Paraaortic lymph node (tissue), 1 donor: ENCODE data around the genes RNF217 and HINT3.

DNA sequence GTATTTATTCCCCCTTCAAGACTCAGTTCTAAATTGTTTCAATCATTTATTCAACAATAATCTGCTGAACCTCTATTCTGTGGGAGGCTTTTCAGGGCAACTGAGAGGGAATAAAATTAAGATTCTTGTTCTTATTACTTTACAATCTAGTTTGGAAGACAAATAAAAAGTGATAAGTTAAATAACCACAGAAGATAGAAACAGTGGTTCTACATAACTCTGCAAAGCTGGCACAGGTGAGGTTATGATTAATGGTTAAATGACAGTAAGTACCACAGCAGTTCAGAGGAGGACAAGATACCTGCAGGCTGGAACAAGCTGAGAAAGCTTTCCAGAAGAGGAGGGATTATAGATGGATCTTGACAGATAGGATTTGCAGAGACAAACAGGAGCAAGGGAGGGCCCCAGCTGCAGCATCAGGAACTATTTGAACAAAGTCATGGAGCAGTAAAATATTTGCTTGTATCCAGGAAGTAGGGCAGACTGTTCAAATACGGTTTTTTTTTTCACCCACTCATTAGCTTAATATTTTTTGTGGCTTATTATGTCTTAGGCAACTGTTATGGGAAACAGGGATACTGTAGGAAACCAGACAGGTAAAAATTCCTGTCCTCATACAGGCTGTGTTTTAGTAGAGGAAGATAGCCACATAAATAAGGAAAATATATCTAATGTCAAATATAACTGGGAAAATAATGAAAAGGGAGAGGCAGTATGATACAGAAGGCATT lies 144.4 kb upstream of the MAN1A1 start:
- PRO-cap, result no peak

DNA sequence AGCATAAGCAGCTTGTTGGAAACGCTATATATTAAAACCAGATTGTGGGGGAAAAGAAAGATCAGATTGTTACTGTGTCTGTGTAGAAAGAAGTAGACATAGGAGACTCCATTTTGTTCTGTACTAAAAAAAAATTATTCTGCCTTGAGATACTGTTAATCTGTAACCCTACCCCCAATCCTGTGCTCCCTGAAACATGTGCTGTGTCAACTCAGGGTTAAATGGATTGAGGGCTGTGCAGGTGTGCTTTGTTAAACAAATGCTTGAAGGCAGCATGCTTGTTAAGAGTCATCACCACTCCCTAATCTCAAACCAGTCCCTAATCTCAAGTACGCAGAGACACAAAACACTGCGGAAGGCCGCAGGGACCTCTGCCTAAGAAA lies 402.9 kb downstream of the TBC1D32 start:
- PRO-cap, result no peak

DNA sequence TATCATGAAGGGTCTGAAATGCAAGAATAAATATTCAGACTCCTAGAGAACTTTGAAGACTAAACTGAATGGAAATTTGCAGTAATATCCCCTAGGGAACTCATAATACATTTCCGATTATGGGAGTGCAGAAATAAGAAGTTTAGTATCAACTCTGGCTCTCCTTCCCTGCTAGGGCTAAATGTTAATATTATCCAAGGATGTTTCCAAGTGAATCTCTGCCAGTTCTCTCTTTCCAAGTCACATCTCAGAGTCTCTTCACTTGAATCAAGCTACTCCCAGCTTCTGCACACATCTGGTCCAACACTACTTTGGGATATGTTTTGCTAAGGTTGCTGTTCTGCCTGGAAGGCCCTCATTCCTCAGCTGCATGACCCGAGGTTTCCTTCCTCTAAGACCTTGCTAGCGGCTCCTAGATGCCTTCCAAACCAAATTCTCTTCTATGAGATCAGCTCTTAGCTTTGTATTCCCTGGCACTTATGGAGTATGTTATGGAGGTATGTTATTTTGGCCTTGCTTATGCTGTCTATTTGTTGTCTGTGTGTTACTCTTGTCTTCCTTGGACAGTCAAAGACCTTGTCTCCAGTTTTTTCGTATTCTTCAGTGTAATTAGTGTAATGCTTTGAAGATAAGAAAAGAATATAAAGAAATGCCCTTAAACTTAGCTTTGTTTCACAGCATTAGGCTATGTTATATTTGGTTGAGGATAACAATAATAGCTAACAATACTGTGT lies 331.8 kb downstream of the GJA1 start:
- PRO-cap, result no peak

- PRO-cap, result no peak
Observed at GRCh38 chr6:122128149-122128959, 271.1 kb upstream of the HSF2 start.

DNA sequence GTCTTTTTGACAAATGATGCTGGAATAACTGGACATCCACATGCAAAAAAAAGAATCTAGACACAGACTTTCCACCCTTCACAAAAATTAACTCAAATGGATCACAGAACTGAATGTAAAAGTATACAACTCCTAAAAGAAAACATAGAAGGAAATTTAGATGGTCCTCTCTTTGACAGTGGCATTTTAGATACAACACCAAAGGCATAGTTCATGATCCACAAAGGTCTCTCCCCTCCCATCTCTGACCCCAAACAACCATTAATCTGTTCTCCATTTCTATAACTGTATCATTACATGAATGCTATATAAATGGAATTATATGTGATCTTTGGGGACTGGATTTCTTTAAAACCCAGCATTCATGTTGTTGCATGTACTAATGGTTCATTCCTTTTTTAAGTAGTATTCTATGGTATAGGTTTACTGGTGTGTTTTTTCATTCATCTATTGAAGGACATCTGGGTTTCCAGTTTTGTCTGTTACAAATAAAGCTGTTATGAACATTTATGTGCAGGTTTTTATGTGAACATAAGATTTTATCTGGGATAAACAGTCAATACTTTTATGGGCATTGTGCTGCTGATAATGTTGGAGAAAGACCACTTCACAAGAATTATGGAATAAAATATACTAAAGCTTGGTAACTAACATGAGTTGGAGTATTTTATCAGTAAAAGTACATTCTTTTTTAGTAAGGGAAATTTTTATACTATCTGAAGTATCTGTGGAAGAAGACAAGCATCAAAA lies 29.1 kb downstream of the SERINC1 start:
- PRO-cap, result no peak

- PRO-cap, result no peak
Observed at GRCh38 chr6:122753555-122754064, 25.9 kb upstream of the FABP7 start.

GRCh38 chr6:122788155-122788612 lies 874 bp upstream of the SMPDL3A start:
- PRO-cap, result no peak

GRCh38 chr6:123441784-123442239 lies 194.9 kb downstream of the TRDN start:
- PRO-cap, result no peak

- PRO-cap, result bidirectional peak, plus-strand start at chr6:124961995, minus-strand start at chr6:124961895; bidirectional peak, plus-strand start at chr6:124962485, minus-strand start at chr6:124962204
Observed at GRCh38 chr6:124961700-124962554, at the start of gene RNF217. RNF217 (plus strand) TSS chr6:124962437.

- PRO-cap, result no peak
Observed at GRCh38 chr6:124980919-124981748, 18.9 kb downstream of the RNF217 start.

DNA sequence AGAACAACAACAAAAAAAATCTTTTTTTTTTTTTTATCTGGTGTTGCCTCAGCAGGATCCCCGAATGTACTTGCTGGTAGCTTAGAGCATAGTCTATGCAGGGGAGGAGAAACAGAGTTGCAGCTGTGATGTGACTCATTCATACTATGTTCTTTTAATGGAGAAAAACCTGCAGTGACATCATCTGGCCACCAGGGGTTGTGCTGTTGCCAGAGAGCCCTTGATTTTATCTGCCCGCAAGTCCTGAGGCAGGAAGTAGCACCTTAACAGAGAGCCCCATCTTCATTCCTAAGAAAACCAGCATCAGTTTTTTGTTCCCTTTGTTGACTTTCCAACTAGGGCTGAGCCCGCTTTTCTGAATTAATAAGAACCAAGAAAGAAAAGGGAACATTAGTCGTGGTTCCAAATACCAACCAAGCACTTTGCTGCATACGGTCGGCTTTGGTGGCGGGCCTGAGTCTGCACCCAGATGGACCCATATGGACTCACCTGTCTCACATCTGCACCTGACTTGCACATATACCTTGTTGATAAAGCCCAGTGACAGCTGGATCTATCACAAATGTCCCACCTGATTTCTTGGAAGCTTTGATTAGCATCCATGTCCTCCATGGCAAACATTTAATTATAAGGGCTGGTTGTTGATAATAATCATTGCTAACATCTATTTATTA lies 38.9 kb downstream of the TPD52L1 start:
- PRO-cap, result no peak

DNA sequence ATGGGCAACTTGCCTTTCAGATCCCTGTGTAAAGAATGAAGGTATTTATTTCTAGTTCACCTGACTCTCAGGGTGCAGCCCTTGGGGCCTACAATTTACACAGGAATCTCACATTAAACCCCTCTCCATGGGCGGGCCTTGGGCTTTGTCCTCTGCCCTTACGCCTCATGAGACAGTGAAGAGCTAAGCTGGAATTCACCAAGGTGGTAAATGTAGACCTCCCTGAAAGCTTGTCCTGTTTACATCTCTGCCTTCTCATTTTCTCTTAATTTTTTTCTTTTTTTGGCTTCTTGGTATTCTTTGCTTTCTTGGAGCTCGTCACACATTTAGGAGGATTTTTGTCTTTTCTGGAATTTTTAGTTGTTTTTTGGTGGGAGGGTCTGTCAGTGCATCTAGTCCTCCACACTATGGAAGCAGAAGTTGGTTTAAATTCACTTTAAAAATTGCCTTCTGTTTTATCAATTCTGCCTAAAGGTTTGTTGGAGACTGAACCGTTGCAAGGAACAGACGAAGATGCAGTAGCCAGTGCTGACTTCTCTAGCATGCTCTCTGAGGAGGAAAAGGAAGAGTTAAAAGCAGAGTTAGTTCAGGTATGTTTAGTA lies 66.1 kb downstream of the TPD52L1 start:
- PRO-cap, result no peak

- PRO-cap, result no peak
Observed at GRCh38 chr6:125357571-125358078, 55.9 kb upstream of the HDDC2 start.

- PRO-cap, result no peak
Observed at GRCh38 chr6:125750273-125750769, 889 bp downstream of the HEY2 start.

DNA sequence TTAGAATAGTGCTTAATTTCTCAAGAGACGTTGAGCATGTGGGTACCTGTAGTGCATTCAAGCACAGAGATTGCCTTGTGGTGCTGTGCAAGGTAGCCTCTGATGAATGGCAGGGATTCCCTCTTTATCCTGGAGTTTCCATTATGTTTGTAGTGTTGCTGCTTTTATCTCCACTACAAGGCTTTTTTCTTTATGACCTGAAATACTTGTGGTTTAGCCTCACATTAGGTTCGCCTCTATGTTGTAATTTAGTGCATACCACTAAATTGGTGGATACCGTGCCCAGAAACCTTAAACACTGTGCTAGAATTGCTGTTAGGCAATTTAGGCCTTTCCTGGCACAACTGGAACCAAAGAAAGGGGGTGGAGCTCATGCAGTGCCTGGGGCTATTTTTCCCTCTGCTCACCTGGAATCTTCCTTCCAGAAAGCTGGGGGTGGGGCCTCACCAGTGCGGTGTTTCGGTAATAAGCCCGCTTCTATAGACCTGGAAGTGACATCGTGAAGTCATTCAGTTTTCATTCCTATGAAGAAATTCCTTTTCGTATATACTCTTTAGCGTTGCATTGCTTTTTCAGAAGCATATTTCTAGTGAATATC lies 76.8 kb downstream of the NCOA7 start:
- PRO-cap, result no peak

DNA sequence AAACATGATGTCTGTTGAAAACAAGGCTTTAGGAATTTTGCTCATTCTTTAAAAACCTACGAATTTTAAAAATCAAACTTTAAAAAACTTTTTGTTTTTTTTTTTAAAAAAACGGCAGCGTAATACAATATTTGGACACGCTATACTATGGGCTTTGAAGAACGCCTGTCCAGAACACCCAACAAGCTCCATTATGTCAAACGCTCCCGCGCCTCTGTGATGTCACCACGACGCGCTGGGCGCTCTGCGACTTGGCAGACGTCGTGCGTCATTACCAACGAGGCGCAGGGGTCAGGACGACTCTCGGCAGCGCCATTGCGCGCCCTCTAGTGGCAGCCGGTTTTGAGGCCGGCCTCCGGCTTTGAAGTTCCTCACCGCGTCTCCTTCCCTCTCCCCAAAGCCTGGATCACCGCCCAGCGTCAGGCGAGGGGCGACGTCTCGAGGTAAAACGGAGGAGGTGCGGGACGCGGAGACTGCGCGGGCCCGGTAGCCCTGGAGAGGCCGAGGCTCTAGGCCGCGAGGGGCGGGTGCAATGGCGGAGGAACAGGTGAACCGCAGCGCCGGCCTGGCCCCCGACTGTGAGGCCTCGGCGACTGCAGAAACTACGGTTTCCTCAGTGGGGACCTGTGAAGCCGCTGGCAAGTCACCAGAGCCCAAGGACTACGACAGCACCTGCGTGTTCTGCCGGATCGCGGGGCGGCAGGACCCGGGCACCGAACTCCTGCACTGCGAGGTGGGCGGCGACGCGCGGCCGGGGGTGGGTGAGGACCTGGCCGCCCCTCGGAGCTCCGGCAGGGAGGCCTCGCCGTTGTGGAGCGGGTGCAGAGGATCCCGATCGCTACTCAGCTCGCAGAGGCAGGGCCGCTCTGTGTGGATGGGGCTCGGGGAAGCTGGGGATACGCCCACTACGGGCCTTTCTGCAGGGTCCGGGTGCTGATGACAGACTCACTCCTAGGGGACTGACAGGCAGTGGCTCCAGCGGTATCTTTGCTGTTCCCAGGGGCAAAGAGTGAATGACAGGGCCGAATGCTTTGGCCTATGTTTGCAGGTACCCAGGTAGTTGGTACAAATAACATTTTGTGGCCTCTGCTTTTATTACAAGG lies at the start of gene HINT3:
Gene HINT3 (plus strand): TSS at position 325 of the 1,103 bp plus-strand sequence.
- PRO-cap, result bidirectional peak, plus-strand start at position 280 of the sequence, minus-strand start at position 193 of the sequence; bidirectional peak, plus-strand start at position 942 of the sequence, minus-strand start at position 844 of the sequence

DNA sequence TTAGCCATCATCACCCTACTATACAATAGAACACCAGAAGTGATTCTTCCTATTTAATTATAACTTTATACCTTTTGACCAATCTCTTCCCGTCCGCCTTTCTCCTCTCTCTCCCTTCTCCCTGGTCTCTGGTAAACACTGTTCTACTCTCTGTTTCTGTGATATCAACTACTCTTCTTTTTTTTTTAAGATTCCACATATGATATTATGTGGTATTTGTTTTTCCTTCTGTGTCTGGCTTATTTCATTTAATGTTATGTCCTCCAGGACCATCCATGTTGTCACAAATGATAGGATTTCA lies 19.9 kb upstream of the CENPW start:
- PRO-cap, result no peak

DNA sequence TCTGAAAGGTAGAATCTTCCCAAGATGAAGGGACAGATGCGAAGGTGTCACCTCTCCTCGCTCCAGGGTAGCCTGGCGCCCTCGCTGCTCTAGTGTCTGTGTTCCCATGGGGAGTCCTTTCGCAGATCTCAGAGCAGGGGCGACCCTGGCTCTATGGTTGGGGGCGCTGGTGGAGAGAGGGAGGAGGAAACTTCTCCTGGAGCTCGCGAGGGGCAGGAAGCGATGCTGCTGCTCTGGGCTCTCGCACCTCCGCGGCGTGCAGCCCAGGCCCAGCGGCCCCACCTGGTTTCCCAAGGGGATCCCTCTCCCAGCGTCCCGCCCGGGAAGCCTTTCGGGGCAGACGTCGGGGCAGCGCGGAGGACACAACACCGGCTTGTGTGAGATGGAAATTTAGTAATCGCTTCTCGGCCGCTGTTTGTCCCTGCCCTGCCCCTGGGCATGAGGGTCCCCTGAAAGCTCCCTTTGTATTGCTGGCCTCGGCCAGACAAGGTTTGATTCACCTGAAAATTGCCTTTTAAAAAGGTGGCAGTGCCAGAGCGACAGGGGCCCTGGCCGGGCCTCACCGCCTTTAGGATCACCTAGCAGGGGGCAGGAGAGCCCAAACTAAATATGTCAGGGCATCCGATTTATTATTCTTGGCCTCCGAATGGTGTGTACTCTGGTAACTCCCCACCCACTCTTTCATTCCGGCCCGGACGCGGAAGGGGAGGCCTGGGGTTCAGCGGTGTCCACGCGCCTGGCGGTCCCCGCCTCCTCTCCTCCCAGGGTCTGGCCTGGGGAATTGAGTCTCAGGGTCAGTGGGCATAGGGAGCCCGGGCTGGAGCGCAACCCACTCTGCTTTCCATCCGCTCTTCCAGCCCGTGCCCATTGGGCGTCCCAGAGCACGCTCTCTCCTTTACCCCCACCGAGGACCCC lies 2.0 kb downstream of the RSPO3 start:
- PRO-cap, result bidirectional peak, plus-strand start at position 806 of the sequence, minus-strand start at position 580 of the sequence

DNA sequence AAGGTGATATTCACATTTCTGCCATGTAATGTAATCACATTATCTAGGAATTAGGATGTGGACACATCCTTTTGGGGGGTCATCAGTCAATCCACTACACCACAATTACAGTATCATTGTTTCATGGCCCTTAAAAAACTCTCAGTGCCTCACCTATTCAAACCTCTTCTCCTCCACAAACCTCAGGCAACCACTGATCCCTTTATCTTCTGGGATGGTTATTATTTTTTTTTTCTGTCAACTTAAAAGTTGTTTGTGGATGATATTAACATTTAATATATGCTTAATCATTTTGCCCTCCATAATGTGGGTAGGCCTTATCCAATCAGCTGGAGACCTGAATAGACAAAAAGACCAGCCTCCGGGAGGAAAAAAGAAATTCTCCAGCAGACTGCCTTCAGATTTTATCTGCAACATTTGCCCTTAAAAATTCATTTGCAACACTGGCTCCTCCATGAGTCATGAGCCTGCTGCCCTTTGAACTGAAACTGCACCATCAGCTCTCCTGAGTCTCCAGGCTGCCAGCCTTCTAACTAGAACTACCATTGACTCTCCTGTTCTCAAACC lies 223.7 kb upstream of the THEMIS start:
- PRO-cap, result no peak

DNA sequence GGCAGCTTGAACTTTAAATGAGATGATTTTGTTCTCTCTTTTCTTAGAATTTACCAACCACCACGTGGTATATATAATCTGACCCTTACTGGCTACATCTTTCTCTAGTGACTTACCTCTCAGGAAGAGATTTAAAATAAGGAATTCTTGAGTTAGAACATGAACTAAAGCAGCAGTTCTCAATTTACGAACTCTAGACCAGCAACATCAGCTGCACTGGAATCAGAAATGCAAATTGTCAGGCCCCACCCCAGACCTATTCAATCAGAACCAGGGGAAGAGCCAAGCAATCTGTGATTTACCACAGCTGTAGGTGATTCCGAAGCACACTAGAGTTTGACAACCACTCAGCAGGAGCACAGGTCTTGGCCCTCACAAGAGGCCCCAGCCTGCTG lies 279.3 kb downstream of the PTPRK start:
- PRO-cap, result no peak